Neural cell (in vitro differentiated cells): Measurements from ENCODE around the genes TSG101 and PRMT3.

DNA sequence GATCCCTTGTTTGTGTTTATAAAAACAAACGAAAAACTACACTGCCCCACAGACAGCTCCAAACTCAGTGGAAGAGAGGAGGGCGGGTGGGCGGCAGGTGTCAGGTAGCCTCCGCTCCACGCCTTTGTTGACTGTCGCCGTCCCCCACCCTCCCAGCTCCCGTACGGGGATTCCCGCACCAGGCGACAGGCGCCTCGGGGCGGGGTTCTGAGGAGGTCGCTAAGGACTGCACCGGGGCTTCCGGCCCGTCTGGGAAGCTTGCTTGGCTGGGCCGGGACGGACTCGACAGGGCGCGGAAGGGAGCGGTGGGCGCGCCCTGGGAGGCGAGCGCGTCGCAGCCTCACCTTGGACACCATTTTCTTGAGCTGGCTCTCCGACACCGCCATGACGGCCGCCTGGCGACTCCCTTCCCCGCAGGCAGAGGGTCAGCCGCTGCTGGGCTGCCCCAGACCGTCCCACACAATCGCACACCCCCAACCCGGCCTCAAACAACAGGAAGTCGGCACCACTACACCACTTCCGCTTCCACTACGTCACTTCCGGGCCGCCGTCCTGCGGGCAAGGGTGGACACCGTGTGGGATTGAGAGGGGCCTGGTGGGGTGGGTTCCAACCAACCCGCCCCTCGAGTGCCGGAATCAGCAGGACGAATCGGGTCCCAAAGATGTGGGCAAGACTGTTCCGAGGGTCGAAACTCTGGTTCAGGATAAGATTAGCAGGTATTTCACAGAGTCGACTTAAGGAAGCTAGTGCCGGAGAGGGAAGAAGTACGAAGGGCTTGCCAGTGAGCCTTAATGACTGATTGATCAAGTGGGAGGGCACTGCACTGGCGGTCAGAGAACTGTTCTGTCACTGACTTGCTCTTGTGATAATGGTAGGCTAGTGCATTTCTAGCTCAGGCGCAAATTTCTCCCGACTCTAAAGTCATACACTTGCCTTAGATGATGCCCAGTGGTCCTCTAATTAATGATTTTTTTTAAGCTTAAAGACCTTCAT lies at the start of gene TSG101:
Gene TSG101, minus strand, starts transcription at position 512 of the 994 bp plus-strand sequence.
- RAMPAGE, long total RNA = start-site peak on the minus strand centred at position 466 of the sequence, 87 bp wide, 3,011 and 946 reads in 2 replicates; start-site peak on the plus strand centred at position 584 of the sequence, 117 bp wide, 52 and 124 reads in 2 replicates

- RAMPAGE, long total RNA = no peak
Observed at GRCh38 chr11:18707515-18708096, 9.0 kb downstream of the TMEM86A start.

DNA sequence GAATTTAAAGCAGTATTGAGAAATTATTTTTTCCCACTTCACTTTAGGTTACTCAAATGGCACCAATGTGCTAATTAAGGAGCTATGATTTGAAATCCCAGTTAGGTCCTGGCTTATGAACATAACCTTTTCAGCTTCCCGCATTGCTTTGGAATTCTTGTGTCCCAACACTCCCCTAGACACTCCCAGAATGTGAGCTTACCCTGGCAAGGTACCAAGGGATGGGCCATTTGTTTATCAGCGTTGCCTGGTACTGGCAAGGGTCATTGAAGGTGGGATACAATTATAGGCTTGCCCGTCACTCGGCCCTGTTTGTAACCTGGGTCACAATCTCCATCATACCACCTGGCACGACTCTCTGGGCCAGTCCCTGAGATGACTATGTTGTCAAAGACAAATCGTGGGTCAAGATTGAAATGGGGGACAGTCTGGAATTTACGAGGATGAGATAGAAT lies 5.4 kb downstream of the CSRP3 start:
- RAMPAGE, long total RNA = no peak

DNA sequence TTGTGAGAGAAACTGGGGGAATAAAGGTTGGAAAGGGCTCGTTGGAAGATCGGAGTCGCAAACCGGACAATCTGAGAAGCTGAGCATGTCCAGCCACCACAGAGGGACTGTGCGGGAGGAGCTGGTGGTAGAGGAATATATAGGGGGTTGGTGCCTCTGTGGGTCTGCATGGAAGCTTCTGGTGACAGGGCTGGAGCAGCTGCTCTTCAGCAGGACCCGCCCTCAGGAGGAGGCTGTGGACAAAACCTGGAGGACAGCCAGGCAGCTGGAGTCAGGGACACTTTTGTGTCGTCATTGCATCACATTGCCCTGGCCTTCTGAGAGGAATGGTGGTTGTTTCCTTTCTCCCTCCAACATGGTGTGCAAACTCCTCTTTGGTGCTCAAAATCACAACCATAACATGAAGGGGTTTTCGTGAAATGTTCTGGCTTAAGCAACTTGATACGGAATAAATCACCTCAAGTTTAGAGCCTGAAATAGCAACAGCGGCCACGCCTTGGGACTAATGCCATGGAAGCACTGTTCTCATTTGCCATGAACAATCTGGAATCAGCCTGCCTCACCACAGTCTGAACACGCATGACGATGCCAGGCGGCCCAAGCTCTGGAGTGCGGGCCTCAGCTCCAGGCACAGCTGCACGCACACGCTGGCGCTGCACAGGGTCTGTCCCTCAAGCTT lies 17.1 kb upstream of the CSRP3 start:
- RAMPAGE, long total RNA = no peak

DNA sequence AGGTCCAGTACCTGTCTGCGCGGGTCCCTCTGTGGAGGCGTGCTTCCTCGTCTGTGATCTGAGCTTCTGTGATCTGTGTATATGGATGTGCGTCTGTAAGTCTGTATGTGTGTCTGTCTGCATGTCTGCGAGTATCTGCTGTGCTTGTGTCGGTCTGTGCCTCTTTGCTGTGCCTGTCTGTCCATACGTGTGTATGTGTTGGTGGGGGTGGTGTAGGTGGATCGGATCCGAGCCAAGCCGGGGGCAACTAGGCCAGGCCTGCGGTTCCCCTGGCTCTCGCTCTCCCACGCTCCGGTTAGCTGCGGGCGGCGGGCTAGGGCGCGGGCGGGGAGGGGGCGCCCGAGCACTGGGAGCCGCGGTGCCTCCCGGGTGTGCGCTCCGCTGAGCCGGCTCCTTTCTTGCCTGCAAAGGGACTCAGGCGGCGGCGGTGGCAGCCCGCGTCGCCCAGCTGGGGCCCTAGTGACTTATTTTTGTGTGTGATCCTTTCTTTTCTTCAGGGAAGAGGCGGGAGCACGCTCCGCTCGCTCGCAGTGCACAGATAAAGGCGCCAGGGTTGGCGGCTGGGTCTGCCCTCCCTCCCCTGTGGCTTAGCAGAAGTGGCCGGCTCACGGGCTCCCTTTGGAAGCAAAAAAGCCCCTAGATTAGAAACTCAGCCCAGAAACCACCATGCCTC lies 105.5 kb upstream of the E2F8 start:
- RAMPAGE, long total RNA = no peak

DNA sequence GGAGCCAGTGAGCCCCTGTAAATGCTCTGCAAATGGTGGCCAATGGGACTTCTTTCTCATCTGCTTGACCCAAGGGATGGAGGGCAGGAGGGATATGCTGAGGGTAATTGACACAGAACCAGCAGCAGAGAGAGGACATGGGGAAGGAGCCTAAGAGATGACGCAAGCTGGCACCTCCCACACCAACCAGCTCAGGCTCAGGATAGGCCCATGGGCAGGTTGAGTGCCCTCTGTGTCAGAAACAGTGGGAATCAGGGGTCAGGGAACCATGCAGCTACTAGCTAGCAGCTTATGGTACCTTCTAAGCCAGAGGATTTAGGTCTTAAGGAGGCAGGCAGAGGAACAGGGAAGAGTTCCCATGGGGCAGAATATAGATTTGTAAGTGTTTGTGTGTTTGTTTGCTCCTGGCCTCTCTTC lies 40.1 kb upstream of the NAV2 start:
- RAMPAGE, long total RNA = no peak

GRCh38 chr11:19713545-19714268 lies 1.1 kb downstream of the NAV2 start:
- RAMPAGE, long total RNA = no peak

- RAMPAGE, long total RNA = no peak
Observed at GRCh38 chr11:19751009-19751587, 38.5 kb downstream of the NAV2 start.

- RAMPAGE, long total RNA = no peak
Observed at GRCh38 chr11:19958383-19958955, 201.8 kb downstream of the DBX1 start.

- RAMPAGE, long total RNA = no peak
Observed at GRCh38 chr11:19976451-19977018, 183.7 kb downstream of the DBX1 start.

- RAMPAGE, long total RNA = no peak
Observed at GRCh38 chr11:20022441-20022667, 137.9 kb downstream of the DBX1 start.

- RAMPAGE, long total RNA = no peak
Observed at GRCh38 chr11:20042197-20042886, 117.9 kb downstream of the DBX1 start.

DNA sequence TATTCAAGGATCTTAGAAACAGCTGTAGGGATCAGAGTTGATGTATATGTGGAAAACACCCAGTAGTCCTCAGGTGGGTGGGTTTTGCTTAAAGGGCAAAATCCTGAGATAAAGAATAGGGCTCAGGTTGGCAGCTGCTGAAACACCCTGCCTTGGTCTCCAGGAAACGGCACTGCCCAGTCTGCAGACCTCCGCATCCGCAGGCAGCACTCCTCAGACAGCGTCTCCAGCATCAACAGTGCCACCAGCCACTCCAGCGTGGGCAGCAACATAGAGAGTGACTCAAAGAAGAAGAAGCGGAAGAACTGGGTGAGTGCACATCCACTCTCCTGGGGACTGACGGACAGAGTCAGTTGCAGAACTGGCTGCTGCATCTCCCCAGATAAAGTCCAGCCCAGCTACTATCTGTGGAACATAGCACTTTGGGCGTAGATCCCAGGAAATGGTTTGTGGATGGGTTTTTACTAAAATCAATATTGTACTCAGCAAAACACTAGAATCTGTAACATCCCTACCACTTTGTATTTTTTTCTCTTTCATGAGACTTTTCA lies 80.3 kb downstream of the DBX1 start:
- RAMPAGE, long total RNA = no peak

GRCh38 chr11:20112004-20113042 lies 48.0 kb downstream of the DBX1 start:
- RAMPAGE, long total RNA = no peak

DNA sequence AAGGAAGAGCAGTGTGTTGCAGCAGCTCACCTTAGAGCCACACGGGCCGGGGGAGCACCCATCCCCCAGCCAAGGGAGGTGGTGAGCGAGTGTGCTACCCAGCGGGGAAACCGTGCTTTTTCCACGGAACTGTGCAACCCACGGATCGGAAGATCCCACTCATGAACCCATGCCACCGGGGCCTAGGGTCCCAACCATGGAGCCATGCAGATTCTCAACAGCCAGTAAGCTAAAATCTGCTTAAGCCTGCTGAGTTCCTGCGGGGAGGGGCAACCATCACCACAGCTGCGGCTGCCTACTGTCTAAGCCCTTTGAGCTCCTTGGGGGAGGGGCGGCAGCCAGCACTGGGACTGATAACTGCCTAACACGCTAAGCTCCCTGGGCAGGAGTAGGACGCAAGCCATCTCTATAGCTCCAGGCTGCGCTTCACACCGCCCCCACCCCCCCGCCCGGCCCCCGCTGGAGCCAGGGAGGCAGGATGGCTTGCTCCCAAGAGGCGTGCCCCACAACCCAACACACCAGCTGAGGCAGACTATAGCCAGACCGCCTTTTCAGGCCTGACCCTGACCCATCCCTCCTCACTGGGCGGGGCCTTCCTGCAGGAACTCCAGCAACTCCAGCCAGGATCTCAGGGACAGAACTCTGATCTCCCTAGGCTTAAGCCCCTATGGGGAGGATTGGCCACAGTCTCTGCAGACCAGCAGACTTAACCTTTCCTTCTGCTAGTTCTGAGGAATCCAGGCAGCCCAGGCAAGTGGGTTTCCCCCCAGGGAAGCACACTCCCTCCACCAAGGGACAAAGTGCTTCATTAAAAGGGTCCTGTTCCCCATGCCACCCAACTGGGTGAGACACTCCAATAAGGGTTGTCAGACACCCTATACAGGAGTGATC lies 20.7 kb upstream of the HTATIP2 start:
- RAMPAGE, long total RNA = no peak

DNA sequence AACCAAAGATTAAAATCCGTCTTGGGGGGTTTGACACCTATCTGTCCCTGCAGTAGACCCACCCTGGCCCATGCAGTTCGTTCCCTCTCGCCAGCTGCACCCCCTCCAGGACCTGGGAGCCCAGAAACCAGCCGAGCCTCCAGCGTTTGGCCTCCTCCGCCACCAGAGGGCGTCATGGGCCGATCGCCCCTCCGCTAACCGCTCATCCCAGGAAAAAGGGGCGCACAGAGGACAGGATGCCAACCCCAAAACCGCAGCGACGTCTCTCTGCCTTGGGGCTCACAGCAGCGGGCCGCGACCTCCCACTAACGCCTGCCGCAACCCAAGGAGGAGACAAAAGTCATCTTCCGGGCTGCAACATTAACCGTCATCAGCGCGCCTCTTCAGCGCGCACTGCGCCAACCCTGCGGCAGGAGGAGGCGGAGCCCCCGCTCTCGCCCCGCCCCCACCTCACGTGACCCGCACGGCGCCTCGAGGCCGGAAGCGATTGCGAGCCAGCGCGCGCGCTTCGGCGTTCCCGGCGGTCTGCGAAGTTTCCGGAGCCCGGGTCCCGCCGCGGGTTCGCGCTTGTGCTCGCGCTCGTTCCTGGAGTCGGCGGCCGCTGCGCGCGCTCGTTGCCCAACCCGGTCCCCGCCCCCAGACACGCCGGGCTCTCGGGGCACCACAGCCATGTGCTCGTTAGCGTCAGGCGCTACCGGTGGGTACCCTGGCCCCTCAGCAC lies at the start of gene PRMT3:
Gene PRMT3, plus strand, starts transcription at position 639 of the 721 bp plus-strand sequence.
- RAMPAGE, long total RNA = no peak

DNA sequence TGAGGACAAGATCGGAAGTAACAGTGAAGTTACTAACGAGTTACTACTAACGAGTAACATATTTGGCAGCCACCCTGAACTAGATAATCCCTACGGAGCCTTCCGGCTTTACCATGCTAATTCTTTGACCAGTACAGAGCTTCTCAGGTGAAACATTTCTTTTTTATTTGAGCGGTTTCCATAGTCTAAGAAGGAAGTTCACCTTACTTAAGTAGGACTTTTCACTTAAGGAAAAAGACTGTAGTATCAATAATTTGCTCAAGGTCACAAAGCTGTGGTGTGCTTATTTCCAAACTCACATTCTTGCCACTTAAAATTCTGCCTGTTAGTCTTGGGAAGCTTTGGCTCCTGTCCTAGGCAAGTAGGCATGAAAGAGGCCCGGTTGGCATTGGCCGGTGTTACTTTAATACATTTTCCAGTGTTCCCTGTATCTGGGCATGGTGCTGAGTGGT lies 1.0 kb downstream of the PRMT3 start:
- RAMPAGE, long total RNA = no peak

DNA sequence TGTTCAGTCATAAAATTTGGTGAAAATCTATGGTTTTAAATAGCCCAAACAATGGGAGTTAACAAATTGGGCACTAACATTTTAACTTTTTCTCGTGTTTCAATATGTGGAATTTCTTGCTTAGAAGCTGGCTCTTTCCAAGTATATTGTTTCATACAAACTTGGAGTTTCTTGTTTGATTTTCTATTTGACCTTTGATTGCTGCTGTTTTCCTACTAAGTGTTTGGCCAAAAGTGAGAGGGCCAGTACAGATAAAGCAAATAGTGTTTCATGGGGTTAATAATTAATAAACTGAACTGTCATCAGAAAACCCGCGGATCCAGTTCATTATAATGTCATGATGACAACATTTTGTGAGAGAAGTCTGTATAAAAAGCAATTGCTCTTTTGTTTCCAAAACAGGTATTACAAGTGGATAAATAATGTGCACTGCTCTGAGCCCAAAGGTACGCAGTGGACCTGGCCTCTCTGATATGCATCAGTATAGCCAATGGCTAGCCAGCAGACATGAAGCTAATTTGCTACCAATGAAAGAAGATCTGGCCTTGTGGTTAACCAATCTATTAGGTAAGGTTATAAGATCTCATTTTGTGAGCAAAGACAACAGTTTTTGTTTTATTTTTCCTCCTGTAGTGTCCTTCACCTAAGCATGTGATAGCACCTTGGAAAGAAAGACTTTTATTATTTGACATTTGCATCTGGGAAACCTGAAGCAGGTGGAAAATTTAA lies 8.2 kb downstream of the GAS2 start:
- RAMPAGE, long total RNA = no peak

DNA sequence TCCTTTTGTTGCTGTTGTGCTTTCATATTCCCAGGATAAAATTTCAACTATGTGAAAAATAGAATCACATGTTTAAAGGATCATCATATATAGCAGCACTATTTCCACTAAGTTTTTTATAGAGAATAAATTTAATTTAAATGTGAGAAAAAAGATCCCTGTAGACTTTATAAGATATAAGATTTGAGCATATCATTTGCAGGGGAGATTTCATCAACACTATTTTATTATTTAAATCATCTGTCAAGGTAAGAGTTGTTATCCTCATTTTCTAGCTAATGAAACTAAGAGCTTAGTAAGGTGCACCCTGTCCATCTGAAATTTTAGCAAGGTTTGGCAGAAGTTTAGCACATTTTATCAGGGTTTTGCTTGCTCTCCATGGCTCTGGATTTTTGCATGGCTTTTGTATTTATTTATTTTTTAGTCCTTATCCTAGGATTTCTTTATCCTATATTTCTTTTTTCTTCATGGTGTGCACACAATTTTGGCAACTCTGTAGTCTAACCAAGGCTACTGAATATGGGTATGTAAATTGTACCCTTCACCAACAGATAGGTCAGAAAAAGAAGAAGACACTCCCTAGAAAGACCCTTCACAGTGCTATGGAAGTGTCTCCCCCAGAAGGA lies 9.3 kb downstream of the GAS2 start:
- RAMPAGE, long total RNA = no peak

GRCh38 chr11:26349899-26350229 lies 17.9 kb downstream of the ANO3 start:
- RAMPAGE, long total RNA = no peak